Trachea (tissue), 1 donor: ENCODE measurements around the genes NGRN, ZNF774 and HDDC3.

GRCh38 chr15:90213143-90214138 lies 12.3 kb downstream of the SEMA4B start:
- PRO-cap, result no peak

DNA sequence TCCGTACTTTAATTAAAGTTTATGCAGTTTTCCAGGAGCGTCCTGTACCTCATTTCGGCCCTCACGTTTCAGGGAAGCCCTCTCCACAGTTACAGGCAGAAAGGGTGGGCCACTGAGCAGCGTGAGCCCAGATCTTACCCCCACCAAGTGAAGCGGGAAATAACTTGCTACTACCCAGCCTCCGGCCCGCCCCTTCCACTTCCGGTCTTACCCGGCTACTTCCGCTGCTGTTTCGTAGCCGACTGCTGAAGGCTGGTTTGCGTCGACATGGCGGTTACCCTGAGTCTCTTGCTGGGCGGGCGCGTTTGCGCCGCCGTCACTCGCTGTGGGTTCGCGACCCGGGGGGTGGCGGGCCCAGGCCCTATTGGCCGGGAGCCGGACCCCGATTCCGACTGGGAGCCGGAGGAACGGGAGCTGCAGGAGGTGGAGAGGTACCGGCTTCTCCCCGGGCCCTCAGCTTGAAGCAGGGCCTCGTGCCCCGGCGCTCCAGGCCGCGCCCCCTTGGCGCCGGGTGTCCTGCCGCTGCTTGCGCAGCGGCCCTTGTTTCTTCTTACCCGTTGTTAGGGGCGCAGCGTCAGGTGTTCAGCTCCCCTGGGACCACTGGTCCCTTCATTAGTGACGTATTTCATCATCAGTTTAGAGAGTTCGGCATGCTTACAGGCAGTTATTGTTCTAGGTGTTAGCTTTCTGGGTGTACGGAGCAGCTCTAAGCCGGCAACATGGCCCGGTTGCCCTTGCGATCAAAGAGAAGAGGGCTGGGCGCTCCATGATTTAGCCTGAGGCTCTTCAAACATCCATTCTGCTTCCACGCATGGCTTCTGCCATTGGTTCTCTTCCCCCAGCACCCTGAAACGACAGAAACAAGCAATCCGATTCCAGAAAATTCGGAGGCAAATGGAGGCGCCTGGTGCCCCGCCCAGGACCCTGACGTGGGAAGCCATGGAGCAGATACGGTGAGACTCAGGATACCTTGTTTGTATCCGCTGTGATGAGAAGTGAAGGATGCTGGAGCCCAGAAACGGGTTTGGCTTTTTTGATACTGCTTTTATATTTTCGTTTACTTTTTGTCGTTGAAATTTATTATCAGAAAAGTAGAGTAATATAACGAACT lies at the start of gene NGRN:
Gene NGRN, plus strand, starts transcription at position 227 of the 1,111 bp plus-strand sequence.
- PRO-cap, result bidirectional peak, plus-strand start at position 227 of the sequence, minus-strand start at position 149 of the sequence; bidirectional peak, plus-strand start at position 628 of the sequence, minus-strand start at position 460 of the sequence; bidirectional peak, plus-strand start at position 986 of the sequence, minus-strand start at position 853 of the sequence

GRCh38 chr15:90320019-90320405 lies 32.1 kb upstream of the ZNF774 start:
- PRO-cap, result no peak

DNA sequence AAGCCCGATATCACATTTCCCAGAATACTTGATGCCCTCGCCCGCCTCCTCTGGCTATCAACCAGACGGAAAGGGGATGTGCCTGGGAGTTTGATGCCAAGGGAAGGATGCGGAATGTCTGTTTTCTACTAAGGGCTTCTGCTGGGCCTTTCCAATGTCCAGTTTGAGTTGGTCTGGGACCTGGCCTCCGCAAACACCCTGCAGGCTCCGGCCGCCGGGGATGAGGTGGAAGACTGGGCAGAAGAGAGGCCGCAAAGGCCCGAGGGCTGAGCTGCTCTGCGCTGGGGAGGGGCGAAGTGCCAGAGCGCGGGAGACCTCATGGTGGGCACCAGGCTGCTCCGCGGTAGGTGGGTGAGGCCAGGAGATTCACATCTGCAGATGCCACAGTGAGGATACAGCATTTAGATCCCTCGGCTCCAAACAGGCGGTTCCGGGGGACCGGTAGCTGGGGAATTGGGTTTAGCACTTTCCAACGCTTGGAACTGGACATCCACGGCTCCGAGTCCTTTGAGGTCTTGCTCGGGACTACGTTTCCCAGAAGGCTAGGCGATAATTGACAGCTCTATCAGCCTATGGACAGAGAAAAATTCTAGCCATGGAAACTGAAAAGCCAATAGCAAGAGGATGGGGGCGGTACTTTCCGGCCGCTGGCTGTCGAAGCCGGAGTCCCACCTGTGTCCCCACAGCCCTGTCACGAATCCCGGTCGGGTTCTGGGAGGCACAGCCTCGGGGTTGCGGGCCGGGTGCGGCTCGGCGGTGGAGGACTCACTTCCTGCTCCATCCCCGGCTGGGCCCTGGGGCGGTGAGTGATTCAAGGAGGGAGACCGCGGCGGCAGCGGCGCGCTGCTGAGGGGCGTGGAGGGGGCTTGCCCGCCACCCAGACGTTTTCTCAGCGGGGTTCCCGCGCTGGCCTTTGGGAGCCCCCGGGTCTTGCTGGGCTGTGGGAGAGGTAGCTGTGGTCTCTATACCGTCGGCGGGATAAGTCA lies at the start of gene ZNF774:
Gene ZNF774, plus strand, starts transcription at position 675 of the 986 bp plus-strand sequence.
- PRO-cap, result bidirectional peak, plus-strand start at position 696 of the sequence, minus-strand start at position 527 of the sequence

GRCh38 chr15:90367477-90368103 lies 15.5 kb downstream of the ZNF774 start:
- PRO-cap, result no peak

DNA sequence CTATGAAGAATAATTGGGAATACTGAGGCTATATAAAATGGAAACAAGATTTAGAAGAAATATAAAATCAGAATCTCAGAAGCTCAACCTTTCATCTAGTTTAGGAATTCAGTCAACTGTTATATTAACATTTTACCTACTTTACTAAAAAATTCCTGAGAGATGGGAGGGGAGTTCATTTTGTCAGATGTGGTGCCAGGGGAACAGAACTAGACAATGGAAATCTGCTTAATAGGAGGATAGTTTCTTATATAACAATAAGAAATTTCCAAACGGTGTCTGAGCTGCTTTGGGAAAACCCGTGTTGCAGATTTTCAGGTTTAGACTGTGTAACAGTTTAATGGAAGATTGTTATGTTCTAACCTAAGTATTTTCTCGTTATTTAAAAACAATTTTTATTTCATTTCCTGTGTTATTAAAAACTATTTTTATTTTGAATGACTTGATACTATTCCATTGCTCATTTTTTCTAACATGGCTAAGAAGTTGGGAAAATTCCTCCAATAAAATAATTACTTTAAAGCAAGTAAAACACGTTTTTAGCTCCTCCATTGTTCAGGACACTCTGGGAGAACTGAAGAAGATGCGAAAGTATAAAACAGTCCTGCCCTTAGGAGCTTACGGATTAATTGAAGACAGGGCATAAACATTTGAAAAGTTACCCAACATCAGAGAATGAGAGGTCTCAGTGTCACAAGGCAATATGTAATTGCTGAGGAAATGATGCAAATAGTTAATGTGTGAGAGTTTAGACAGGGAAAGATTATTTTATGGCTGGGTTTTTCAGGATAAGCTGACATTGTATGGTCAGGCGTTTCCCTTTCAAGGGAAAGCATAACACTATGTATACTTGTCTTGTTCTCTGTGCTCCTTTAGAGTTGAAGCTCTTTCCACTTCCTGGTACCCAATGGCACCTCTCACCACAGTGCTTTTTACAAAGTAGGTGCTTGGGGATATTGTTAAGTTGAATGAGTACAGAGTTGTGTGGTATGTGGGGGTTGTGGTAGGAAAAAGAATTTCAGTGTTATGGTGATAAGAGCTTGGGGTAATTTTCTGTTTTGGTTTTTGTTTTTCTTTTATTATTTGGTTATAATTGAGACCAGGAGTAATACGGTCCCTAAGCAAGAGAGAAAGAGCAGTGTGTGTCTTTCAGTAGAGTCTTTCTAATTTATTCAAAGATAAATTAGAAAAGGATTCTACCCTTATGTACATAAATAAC lies 19.6 kb downstream of the IQGAP1 start:
- PRO-cap, result no peak

- PRO-cap, result no peak
Observed at GRCh38 chr15:90425723-90425950, 37.6 kb downstream of the IQGAP1 start.

DNA sequence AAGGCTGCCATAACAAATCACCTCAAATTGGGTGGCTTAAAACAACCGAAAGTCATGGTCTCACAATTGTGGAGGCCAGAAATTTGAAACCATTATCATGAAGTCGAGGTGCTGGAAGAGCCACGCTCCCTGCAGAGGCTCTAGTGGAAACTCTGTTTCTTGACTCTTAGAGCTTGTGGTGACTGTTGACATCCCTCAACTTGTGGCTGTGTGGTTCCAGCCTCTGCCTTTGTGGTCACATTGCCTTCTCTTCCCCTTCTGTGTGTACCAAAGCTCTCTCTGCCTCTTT lies 48.8 kb upstream of the CRTC3 start:
- PRO-cap, result no peak

DNA sequence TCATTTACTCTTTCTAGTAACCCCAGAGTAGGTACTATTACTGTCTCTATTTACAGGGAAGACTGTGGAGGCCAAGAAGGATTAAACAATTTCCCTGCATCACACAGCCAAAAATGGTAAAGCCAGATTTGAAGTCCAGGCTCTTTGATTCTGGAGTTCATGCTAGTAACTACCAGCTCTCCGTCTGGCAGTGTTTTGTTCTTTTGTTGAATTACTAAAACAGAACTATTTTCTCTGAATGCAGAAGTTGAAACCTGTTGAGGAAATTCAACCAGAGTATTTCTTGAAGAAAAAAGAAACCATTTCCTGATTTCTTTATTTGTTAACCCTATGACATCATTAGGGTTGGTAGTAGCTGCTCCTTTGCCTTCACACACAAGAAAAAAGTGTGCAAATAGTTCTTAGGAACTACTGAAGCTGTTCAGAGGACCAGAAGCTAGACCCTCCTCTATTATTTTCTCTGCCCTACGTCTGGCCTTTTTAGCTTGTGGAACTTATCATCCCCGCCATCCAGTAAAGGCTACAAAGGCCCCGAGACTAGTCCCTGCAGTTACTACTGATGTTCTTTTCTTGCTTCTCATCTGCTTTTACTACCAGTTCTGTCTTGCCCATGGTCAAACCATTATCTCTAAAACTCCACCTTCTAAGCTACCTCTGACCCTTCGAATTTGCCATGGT lies 34.4 kb downstream of the CRTC3 start:
- PRO-cap, result no peak

GRCh38 chr15:90645819-90646404 lies 71.2 kb upstream of the BLM start:
- PRO-cap, result no peak

- PRO-cap, result no peak
Observed at GRCh38 chr15:90664738-90665500, 52.2 kb upstream of the BLM start.

- PRO-cap, result no peak
Observed at GRCh38 chr15:90750287-90750686, 33.1 kb downstream of the BLM start.

DNA sequence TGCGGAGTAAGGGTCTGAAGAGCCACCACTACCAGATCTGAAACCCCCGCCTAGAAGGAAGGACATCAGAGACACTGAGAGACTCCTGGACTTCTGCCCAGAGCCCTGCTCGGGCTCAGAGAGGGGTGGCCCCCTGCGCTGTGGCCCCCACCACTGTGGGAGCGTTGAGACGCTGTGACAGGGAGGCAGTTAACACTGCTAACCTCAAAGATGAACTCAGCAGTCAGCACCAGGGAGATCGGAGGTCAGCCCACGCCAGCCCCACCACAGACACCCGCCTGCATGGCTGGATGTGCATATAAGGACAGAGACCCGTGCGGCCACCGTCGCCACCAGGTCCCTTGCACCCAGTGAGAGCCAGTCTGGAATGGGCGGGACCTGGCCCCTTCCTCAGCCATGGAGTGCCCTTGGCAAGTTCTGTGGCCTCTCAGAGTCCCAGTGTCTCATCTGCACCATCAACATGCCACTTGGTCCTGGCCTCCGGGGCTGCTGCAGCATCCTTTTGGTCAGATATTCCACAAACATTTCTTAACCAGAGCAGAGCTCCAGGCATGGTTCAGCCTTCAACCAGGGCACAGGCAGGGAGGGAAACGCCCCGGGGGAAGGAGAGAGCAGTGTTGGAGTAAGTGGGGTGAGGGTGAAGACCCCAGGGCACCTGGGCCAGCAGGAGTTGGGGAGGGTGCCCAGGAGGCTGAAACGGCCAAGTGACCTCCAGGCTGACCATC lies 48.5 kb upstream of the FURIN start:
- PRO-cap, result unidirectional peak, minus-strand start at position 336 of the sequence

GRCh38 chr15:90826213-90826506 lies 42.2 kb upstream of the FURIN start:
- PRO-cap, result no peak

GRCh38 chr15:90879580-90880370 lies 4.5 kb upstream of the FES start:
- PRO-cap, result no peak

DNA sequence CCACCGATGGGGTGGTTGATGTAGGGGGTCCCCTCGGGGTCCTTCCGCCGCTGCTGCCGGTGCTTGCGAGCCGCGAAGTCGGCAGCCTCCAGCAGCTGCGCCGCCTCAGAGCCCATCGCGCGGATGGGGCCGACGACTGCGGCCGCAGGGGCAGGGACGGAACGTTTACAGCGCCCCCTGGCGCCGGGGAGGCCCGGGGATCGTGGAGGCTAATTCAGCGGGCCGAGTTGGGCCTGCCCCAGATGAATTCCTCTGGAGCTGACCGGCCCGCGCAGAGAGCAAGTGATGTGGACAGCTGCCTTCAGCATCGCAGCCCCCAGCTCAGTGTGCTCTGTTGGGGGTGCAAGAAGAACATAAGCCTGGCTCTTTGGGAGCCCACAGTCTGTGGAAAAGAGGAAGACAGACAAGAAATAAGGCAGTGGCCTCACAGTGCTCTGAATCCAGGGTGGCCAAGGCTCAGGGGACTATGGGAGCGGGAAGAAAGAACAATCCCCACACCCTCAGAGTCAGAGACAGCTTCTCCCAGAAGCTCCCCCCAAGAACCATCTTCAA lies at the start of gene HDDC3:
Gene HDDC3, minus strand, starts transcription at position 125 of the 552 bp plus-strand sequence.
- PRO-cap, result bidirectional peak, plus-strand start at position 241 of the sequence, minus-strand start at position 125 of the sequence

DNA sequence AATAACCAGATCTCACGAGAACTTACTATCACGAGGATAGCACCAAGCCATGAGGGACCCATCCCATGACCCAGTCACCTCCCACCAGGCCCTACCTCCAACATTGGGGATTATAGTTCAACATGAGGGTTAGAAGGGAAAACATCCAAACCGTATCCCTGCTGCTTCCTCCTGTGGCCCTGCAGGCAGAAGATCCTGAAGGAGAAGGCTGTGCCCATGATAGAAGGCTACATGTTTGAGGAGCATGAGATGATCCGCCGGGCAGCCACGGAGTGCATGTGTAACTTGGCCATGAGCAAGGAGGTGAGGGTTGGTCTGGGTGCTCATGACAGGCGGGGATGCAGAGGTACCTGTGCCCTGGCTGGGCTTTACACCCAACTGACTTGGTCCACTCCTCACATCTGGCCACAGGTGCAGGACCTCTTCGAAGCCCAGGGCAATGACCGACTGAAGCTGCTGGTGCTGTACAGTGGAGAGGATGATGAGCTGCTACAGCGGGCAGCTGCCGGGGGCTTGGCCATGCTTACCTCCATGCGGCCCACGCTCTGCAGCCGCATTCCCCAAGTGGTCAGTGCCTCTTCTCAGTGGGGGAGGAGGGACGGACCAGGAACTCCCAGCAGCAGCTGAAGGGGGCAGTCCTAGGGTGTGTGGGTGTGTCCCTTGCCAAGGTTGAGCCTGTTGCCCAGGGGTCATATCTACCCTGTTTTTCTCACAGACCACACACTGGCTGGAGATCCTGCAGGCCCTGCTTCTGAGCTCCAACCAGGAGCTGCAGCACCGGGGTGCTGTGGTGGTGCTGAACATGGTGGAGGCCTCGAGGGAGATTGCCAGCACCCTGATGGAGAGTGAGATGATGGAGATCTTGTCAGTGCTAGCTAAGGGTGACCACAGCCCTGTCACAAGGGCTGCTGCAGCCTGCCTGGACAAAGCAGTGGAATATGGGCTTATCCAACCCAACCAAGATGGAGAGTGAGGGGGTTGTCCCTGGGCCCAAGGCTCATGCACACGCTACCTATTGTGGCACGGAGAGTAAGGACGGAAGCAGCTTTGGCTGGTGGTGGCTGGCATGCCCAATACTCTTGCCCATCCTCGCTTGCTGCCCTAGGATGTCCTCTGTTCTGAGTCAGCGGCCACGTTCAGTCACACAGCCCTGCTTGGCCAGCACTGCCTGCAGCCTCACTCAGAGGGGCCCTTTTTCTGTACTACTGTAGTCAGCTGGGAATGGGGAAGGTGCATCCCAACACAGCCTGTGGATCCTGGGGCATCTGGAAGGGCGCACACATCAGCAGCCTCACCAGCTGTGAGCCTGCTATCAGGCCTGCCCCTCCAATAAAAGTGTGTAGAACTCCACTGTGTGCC lies 1.5 kb upstream of the RCCD1 start:
- PRO-cap, result no peak

DNA sequence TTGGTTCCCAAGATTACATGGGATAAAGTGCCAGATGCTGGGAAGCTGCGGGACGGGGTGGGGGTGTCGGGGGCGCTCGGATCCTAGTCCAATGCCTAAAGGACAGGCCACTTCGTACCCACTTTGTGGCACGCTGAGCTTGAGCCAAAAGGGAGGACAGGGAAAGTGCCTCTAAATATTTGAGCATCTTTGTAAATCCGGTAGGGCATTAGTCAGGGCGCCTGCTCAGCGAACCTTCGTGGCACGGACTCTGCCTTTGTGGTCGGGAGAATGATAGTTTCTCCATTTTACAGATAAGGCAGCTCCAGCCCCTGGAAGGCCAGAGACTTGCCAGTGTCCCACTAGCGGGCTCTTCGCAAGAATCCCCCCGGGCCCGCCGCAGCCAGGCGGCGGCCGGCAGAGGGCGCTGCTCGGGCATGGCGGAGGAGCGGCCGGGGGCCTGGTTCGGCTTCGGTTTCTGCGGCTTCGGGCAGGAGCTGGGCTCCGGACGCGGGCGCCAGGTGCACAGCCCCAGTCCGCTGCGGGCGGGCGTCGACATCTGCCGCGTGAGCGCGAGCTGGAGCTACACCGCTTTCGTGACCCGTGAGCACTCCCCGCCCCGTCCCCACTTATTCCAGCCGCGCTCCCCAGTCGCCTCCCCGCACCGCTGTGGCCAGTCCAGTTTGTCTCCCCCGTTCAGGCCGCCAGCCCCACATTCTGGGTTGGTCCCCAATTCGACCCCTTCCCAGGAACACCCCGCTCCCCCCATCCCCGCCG lies 1.8 kb downstream of the RCCD1 start:
- PRO-cap, result no peak

DNA sequence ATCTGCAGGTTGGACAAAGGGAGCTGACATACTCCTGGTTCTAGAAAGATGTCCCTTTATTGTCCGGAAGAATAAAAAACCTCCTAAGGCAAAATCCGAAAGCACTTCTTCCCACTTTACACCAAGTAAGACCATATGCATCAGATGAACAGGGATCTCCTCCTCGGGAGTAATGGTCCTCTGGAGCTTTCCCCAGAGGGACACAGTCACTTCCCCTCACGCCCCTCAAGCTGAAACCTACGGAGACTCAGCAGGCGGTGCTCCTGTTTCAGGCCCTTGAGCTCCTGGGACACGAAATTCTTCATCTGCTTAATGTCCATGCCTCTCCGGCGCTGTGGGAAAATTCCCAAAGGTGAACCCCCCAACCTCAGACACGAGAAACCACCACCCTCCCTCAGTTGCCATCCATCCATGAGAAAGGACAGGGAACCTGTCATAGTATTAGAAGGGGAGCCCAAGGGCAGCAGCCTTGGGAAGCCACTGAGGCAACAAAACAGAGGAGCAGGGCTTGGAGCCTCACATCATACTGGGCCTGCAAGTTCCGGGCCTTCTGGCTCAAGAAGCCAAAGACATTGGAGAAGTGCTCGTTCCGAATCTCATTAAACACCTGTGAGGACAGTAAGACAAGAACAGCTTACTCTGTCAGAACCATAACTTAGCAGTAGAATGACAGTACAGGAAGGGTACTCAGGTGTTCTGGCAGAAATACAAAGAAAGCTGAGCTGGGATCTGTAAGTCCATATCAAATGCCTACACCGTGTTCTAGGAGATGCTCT lies 11.3 kb upstream of the PRC1 start:
- PRO-cap, result no peak

GRCh38 chr15:91223815-91224425 lies 123.9 kb downstream of the SV2B start:
- PRO-cap, result no peak